Kidney epithelial cell (primary cell): ENCODE results near the gene GOLT1B.

GRCh38 chr12:21501731-21502437 lies at the start of gene GOLT1B:
Gene GOLT1B (plus strand): TSS chr12:21501789.
- RAMPAGE, long total RNA = start-site peak on the plus strand at chr12:21501807-21501891, 301 and 184 reads in 2 replicates
- RRBS = 2% methylated on average over 11 of the region's 43 CpGs

- RAMPAGE, long total RNA = no peak
- RRBS = no CpG with 5 or more reads among the region's 10 CpGs
Observed at GRCh38 chr12:21773820-21774237, 677 bp downstream of the KCNJ8 start.

- RAMPAGE, long total RNA = no peak
- RRBS = no CpG with 5 or more reads among the region's 8 CpGs
Observed at GRCh38 chr12:21828700-21829172, 54.2 kb upstream of the KCNJ8 start.

- RAMPAGE, long total RNA = no peak
- RRBS = no CpG with 5 or more reads among the region's 7 CpGs
Observed at GRCh38 chr12:21851857-21852596, 77.5 kb upstream of the KCNJ8 start.

- RAMPAGE, long total RNA = no peak
- RRBS = no CpG with 5 or more reads among the region's 1 CpG
Observed at GRCh38 chr12:21892304-21892845, 48.9 kb downstream of the ABCC9 start.

DNA sequence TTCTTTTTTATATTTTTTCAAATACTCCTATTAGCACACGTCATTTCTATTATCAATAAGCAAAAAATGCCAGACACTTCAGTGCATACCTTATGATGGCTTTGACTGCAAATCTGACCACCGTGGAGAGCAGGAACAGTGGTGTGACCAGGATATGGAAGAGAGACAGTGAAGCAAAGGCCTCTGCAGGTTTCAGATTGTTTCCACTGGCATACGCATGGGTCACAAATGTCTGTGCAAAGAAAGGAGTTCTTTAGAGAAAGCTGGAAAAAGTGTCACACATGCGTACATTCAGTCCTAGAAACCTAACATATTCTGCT lies 47.3 kb downstream of the ABCC9 start:
- RAMPAGE, long total RNA = no peak
- RRBS = no CpG with 5 or more reads among the region's 4 CpGs

DNA sequence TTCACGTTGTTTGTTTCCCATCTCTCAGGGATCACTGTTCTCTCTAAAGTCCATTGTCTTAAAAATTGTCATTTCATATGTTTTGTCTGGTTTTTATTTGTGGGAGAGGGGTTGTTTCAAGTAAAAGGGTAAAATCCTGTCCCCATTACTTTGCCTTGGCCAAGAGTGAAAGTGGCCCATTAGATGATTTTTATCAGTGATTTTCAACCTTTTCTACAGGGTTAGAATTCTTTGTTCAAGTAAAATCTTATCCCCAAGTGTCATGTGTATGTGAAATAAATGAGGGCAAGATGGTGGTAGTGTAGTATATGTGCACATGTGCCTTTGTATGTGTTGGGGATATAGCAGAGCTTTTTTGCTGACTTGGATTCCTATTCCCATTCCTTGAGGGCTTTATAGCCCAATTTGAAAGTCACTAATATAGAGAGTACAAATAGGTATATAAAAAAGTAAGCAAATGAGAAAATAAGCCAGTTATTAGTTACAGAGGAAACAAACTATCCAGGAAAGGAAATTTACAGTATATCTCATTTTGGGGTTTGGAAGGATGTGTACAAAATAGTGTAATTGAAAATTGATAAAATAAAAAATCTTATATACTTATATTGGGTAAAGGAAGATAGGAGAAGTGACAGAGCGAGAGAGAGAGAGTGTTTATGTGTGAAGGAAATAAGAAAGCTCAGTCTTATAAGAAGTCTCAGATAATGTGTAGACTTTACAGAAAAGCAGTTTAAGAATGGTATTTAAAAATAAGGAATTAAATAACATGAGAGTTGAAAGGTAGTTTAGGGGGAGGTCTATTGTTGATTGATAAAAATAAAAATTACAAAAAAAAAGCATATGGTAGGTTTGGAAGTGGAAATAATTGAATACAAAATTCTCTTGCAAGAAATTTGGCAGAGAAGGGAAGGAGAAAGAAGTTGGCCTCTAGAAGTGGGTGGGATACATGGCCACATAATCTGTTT lies 12.5 kb downstream of the ETNK1 start:
- RAMPAGE, long total RNA = no peak
- RRBS = no CpG with 5 or more reads among the region's 2 CpGs

GRCh38 chr12:22692331-22693169 lies 67.6 kb downstream of the ETNK1 start:
- RAMPAGE, long total RNA = no peak
- RRBS = no CpG with 5 or more reads among the region's 18 CpGs

DNA sequence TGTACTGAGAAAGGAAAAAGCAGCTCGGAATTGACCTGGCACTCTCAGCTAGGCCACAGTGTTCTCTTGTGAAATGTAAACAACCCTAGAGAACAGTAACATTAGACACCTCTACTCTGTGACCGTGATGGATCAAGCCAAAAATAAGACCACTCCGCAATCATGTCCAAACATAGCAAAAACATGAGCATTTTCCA lies 135.3 kb downstream of the ETNK1 start:
- RAMPAGE, long total RNA = no peak
- RRBS = no CpG with 5 or more reads among the region's 3 CpGs

DNA sequence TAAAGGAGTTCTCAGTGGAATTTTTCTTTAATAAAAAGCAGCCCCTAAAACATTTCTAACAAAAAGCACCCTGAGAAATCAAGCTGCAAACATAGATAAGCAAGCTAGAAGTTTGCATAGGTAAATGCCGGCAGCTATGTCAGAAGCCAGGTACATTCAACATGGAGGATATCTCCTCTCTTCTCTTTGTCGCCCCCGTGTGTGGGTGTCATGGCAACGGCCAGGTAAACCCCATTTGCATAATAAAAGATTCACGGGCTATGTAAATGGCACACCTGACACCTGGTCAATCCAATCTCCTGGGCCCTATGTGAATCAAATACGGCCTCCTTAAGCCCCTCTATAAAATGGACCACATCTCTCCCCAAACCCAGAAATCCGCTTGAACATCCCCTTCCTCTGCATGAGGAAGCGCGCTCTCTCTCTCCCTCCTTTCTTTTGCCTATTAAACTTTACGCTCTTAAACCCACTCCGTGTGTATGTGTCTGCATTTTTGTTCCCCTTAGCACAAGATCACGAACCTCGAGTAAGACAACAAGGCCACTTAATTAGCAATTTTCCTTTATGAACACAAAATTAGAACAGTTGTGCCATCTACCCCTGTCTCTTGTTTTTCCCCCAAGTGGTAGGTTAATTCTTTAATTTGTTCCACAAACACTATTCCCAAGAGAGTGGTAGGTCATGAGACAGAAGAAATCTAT lies 363.7 kb downstream of the SOX5 start:
- RAMPAGE, long total RNA = no peak
- RRBS = no CpG with 5 or more reads among the region's 13 CpGs

- RAMPAGE, long total RNA = no peak
- RRBS = no CpG with 5 or more reads among the region's 15 CpGs
Observed at GRCh38 chr12:23950556-23951537, 1.4 kb upstream of the SOX5 start.

DNA sequence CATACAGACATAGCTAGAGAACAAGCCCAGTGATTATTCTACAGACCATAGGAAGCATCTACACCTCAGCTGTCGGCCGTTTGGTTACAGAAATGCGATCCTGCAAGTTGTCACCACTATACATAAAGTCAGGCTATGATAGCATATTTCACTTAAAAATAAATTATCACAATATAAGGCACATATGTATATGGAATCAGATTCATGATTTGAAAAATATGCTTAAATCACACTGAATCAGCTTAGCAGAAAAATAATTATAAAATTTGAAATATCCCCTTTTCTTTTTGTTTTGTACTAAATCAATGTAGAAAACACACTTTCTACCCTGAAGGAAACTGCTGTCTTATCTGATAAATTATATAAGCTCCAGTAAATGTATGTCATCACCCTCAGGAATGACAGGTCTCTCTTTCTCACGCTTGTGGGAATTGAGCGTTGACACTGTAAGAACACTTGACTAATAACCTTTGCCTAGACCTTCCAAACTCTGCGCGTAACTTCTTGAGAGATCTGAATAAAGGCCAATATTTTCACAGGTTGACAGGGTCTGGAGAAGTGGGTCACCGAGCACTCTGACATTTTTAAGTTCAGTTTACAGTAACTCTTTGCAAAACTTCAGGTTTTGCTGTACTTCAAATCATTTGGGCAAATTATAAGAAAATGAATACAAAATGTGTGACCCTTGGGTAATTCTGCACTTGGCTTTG lies 138.6 kb downstream of the BCAT1 start:
- RAMPAGE, long total RNA = no peak
- RRBS = no CpG with 5 or more reads among the region's 8 CpGs

GRCh38 chr12:24814384-24814703 lies 134.6 kb downstream of the BCAT1 start:
- RAMPAGE, long total RNA = no peak

DNA sequence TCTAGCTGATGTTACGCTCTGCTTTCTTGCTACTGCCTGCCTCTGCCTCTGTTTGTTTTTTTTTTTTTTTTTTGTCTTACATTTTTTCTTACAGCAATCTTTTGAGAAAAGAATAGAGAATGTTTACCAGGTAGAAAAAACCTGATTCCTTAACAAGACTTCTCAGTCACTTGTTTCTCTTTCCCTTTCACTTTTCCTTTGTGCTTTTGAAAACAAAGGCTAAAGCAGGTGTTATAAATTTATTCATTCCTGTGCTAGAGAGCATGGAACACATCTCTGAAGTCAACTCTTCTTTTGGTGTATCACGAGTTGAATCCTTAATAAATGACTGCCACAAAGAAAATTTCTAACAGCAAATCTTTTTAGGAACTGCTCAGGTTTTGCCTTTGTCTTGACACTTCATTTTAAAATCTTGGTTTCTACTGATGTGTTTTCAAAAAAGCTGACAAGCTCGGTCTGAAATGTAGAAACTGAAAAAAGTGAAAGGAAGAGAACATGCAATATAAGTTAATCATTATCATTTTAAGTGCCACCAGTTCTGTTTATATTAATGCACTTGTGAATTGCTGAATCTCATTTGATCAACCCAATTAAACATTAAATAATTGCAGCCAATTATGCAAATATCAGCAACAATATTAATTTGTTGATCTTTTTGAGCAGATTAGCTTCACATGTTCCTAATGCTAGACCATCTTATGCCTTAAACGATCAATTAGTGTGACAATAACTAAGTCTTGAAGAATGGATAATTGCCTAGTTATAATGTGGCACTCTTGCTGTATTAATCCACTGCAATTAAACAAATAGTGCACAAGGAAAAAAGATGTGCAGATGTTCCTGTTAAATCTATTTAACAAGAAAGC lies 133.9 kb downstream of the BCAT1 start:
- RAMPAGE, long total RNA = no peak
- RRBS = no CpG with 5 or more reads among the region's 4 CpGs

DNA sequence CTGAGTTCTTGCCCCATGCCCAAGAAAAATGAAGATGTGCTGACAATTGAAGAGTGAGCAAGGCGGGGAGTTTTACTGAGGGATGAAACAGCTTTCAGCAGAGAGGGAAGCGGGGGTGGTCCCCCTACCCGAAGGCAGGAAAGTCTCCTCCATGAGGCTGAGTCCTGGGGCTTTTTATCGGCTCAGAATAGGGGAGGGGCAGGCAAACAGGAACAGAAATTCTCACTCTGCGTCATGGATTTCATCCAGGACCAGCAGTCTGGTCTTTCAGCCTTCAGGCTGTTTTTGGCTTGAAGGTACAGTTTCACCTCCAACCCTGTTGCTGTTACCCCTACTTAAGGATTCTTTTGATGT lies 3.0 kb upstream of the BCAT1 start:
- RAMPAGE, long total RNA = no peak
- RRBS = no CpG with 5 or more reads among the region's 5 CpGs

- RAMPAGE, long total RNA = no peak
- RRBS = no CpG with 5 or more reads among the region's 3 CpGs
Observed at GRCh38 chr12:25018146-25018489, 34.4 kb upstream of the IRAG2 start.

GRCh38 chr12:25244798-25245477 lies 5.8 kb downstream of the KRAS start:
- RAMPAGE, long total RNA = no peak
- RRBS = no CpG with 5 or more reads among the region's 5 CpGs

- RAMPAGE, long total RNA = no peak
- RRBS = under 1% methylated on average over 8 of the region's 48 CpGs
Observed at GRCh38 chr12:25249793-25250644, 710 bp downstream of the KRAS start.

DNA sequence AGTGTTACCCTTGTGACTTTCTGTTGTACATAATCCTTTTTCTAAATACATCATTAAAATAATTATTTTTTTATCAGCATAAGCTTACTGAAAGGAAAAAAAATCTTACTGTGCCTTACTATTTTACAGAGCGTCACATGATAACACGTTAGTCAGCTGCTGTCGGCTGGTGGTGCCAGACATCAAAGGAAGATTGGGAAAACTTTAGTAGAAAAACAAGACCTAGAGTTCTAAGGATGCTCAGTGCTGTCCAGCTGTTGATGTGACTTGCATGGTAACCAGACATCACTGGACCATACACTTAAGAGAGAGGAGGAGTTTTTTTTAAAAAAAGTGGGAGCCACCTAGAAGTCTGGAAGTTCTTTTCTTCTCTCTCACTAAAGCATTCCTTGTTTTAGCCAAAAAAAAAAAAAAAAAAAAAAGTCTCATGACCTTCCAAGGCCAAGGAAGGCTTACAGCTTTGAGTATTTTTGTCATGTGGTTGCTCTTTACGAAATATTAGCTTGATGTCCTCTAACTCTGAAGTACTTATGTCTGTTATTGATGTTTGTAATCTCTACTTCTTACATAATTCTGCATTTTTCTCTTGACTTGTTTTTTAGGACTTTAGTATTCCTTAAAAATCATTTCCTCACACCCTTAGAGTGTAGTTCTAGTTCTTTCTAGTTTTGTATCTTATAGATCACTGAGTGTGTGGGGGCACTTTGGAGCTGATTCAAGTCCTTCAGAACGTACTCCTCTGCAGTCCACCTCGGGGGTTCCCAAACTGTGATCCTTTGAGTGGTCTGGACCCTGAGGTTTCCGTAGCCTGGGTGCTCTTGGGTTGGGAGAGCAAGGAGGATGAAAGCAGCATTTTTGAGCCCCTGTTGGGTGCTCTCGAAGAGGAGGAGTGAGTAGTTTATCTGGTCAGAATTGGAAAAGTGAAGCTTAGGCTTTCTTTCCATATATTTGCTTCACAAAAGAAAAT lies 4.7 kb downstream of the RASSF8 start:
- RAMPAGE, long total RNA = no peak
- RRBS = no CpG with 5 or more reads among the region's 8 CpGs

DNA sequence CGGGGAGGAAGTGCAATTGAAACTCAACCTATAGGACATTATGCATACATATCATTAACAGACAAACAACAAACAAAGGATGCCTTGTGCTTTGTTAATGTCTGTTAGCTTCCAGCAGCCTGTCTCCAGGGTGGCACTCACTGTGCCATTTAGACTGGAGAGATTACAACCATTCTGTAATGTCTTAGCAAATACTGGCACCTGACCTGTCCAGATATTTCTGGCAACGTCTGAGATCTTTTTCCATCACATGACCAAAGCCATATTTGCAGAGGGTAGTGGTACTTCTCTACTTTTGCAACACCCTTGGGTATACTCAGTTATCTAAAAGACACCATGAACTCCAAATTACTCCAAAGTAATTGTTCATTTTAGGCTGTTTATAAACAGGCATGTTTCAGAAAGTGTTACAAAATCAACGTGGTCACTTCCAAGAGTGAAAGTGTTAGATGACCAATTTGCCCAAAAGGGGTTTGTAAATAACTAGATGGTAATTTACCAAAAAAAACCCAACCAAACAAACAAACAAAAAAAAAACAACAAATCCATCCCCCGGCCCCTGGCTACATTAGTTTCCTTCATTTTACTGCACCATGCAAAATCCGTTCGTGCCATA lies 11.5 kb downstream of the BHLHE41 start:
- RAMPAGE, long total RNA = no peak
- RRBS = no CpG with 5 or more reads among the region's 6 CpGs